H4 (cell line): ENCODE measurements around the genes FAM172A and GPR150.

DNA sequence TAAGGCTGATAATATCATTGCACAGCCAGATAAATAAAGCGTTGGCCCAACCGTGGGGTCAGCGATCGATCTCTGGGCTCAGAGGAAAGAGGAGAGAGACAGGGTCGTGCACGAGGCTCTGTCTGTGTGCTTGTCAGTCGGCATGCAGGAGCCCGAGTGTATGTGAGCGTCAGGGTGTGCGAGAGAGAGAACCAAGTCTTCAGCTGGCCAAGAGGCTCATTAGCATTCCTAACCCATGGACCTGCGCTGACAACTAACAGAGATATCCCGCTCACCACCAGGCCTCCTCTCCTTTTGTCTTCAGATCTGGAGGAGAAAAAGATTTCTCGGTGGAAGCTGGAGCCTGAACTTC, 16.4 kb downstream of the NR2F1 start:
- RAMPAGE, long total RNA, result no peak

- RAMPAGE, long total RNA, result no peak
Measured at GRCh38 chr5:93856241-93856725, 114.9 kb upstream of the POU5F2 start.

- RAMPAGE, long total RNA, result no peak
Measured at GRCh38 chr5:94001460-94002106, 109.9 kb downstream of the FAM172A start.

DNA sequence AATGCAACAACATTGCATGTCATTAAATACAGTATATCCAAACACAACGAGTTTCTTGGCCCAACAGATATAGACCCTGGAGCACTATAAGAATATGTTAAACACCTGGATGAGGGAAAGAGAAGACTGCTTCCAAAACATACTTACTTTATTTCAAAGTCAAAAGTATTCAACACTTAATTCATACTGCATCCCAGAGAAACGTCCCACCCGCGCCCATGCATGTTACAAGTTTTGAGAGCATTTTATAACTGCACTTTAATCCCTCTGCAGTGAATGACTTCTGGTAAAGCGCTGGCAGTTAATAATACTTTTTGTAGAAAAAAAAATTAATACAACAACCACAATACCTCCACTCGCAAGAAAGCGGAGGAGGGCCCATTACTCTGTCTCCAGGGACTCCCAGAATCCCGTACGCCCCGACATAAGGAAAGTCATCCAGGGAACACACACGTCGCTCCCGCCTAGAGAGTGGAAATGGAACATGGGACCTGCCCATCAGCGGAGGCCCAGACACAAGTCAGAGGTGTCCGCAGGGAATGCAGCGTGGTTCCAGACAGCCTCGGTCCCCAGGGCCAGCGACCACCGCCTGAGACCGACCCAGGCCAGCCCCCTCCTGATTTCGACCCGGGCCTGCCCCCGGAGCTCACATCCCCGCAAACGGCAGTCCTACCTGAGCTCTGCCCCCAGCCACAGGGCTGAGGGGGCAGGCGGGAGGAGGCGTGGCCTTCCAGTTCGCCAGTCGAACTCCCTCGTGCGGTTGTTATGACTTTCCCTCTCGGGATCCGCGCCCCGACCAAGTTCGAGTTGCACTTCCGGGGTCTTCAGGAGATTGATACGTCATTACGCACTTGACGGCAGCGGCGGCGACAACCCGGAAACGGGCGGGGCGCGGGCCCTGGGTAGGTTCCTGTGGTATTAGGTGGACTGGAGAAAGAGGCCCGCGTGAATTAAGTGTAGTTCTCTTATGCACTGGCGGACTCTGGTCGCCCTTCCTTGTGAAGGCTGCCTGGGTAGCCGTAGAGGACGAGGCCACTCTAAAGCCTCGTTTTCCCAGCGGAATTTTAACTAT, at the start of gene FAM172A:
FAM172A (minus strand) TSS at position 826 of the 1,072 bp plus-strand sequence.
- RAMPAGE, long total RNA, result start-site peak on the minus strand centred at position 707 of the sequence, 27 bp wide, 10 reads

DNA sequence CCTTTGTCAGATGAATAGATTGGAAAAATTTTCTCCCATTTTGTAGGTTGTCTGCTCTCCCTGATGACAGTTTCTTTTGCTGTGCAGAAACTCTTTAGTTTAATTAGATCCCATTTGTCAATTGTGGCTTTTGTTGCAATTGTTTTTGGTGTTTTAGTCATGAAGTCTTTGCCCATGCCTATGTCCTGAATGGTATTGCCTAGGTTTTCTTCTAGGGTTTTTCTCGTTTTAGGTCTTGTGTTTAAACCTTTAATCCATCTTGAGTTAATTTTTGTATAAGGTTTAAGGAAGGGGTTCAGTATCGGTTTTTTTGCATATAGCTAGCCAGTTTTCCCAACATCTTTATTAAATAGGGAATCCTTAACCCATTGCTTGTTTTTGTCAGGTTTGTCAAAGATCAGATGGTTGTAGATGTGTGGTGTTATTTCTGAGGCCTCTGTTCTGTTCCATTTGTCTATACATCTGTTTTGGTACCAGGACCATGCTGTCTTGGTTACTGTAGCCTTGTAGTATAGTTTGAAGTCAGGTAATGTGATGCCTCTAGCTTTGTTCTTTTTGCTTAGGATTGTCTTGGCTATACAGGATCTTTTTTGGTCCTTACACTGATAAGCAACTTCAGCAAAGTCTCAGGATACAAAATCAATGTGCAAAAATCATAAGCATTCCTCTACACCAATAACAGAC, 221.8 kb upstream of the FAM172A start:
- RAMPAGE, long total RNA, result no peak

DNA sequence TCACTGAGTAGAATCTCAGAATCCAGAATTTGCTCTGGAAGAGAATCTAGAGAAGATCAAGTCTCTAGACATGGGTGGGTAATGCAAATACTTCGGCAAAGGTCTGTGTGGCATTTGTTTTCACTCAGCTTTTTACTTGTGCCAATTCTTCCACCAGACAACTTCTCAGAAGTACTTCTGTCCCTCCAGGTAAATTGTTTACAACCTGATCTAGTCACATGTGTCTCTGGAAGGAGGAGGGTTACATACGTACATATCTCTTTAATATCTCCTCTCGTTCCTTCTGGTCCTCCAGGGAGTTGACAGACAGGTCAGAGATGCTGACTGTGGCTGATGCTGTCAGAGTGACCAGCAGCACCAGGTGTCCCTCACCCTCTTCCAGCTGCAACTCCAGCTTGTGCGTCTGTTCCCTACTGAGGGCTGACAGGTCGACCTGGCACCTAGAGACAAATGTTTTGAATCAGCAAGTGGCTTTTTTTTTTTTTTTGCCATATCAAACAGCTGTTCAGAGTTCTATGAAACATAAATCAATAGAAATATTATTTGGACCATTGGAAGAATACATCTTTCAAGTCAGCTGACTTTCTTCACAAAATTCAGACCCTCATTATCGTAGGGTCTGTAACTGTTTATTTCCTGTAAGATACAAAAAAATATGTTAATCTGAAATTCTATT, 276.1 kb downstream of the SLF1 start:
- RAMPAGE, long total RNA, result no peak

GRCh38 chr5:95027367-95027820, 257.5 kb downstream of the MCTP1 start:
- RAMPAGE, long total RNA, result no peak

DNA sequence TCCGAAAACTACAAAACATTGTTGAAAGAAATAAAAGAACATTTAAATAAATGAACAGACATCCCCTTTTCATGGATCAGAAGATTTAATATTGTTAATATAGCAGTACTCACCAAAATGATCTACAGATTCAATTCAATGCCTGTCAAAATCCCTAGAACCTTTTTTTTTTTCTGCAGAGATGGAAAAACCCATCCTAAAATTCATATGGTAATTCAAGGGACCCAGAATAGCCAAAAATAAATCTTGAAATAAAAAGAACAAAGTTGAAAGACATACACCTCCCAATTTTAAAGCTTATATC, 5.2 kb downstream of the ARSK start:
- RAMPAGE, long total RNA, result no peak

DNA sequence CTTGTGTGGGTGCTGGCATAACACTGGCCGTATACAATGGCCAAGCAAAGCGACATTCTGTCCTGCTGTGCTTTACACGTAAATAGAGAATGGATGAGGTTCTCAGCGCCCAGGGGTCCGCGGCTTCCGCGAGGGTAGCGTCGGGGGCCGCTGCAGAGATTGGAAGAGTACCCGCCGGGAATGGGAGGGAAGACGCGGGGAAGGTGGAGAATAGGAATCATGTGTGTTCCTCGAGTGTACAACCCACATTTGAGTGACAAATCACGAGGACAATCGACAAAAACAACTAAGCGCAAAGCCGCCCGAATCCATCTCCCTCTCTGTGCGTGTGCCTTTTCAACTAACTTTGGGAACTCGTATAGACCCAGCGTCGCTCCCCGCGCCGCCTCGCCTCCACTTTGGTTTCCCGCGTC, at the start of gene GPR150:
GPR150 (plus strand) TSS at position 267 of the 413 bp plus-strand sequence.
- RAMPAGE, long total RNA, result no peak

DNA sequence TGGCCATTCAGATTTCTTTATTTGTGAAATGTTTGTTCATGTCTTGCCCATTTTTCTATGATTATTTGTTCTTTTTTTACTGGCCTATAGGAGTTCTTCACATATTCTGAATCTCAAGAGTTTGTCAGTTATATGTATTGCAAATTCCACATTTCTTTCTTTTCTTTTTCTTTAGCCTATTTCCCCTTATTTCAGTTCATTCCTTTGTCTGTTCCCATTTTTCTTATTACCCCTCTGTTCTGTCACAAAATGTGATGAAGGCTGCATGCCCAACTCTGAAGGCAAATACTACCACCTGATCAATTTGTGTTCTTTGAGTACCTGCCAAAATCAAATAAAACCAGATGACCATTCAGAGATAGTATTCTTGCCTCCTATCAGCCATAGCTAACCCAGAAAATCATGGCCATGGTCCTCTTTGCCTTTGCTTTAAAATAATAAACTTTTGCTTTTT, 3.2 kb downstream of the RFESD start:
- RAMPAGE, long total RNA, result no peak

DNA sequence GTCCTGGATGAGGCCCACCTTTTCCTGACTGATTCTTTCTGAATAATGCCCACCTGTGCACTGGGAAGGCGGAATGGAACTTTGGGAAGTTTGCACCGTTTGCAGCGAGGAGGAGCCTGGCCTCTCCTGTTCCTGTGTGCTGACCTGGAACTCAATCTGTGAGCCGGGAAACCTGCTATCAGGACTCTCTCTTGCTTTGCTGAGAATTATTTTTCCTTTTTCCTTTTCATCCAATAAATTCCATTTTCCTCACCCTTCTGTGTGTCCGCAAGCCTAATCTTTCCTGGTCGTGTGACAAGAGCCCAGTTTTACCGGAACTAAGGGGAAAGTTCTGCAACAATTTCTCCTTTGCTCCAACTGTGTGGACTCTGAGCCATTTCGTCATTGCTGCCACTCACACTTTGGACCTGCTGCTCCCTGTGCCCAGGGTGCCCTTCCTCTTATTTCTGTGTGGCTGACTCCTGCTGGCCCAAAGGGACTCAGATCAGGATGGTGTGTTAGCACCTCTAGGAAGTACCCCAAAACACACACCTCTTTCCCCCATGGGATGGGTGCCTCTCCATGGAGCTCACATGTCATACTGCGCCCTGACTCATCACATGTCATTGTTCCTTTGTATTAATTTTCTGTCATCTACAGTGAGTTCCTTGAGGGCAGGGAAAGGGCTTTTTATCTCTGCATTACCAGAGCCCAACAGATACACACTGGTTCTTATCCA, 4.7 kb upstream of the GLRX start:
- RAMPAGE, long total RNA, result no peak

DNA sequence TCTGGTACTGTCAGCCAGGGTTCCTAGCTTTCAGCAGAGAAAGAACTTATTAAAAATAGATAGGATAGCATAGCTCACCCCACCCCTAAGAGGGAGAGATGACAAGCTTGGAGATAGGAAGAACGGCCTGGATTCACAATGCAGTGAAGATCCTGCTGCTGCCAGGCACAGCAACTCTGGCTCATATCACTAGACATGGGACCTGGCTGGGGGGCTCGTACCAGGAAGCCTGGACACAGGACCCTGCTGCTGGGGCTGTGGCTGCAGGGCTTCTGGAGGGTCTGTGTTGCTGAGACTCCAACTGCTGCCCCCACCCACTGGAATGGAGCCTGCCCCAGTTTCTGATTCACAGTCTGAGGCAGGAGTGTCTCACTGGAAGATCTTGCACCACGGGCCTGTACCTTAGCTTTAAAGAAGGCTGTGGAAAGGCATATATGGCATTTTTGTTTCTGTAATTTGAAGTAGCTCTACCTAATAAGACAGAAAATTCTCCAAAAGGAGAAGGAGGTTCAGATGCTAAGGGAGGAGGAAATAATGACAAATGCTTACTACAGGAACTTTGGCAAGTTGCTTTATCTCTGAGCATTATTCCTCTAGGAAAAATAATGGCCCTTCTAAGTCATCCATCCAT, 31.0 kb upstream of the GLRX start:
- RAMPAGE, long total RNA, result no peak

DNA sequence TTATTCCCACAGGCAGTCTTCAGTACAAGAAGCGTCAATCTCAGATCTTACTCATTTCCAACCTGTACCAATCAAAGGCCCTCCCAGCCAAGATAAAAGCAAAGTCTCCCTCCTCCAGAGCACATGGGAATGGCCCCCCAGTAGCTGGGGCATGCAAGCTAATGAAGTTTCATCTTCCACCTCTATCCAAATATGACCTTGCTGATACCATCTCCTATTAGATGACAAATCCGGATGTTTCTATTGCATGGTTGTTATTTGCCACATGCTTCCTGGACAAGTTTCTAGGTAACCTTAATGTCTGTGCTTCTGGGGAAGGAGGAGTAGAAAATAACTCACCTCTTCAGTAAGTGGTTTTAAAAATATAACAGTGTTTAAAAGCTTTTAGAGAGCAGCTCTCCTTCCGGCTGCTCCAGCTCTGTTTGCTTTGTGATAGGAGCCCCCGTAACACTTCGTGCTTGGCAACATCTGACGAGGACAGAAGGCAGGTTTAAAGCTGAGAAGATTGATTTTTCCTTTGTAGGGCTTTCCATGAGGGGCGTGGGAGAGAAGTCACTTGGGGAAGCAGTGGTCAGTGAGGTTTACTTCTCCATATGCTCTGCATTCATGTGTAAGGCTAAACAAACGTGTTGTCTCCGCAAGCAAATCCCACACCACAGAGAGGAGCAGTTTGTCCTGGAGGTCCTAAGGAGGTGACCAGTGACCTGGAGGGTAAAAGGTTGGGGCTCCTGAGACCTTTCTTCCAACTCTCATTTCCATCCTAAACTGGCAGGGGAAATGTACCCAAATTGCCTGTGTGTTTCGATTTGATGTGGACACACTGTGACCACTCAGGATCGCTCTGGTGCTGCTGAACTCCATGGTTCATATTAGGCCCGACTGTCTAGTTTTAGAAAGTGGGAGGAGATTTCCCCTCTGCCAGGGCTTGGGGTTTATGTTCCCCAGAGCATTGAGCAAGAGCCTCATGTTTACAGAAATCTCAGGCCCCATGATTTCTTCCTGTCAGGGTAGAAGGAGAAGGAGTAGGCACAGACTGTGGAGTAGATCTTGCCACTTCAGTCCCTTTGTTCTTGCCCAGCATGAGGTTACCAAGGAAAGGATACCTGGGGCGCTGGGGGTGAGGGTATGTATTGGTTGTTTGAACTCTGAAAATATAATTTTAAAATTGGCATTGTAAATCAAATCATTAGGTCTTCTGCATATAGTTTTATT, 40.5 kb upstream of the GLRX start:
- RAMPAGE, long total RNA, result no peak

DNA sequence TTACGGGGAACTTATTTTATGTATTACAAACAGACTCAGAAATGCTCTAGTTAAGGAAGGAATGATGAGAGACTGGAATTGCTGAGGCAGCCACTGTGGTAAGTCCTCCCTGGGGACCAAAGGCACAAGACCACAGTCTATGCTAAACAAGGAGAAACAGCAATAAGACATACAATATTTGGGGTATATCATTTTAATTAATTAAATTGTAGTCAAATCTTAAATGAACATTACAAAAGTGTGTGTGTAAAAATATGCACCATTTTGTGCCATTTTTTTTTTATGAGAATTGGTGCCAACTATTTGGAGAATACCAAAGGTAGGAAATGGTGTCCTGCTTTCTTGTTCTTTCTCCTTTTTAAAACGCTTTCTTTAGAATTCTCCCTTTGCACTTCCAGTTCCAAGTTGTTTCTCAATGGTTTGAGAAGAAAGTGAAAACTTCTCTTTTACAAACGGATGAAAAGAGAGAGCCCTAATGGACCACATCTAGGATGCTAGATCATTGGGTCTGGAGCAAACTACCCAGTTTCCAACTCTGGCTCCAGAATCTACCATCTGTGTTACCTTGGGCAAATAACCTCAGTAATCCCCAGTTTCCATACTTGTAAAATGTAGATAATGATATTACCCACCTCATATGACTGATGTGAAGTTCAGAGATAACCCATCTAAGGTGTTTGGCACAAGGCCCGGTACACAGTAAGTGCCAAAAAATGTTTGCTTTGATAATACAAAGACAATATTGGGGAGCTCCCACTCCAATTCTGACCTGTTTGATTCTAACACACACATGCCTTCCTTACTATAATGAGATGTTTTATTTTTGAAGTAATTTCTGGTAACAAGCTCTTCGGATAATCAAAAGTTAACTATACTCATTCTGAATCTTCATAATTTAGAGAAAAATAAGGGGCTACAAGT, 30.8 kb downstream of the ELL2 start:
- RAMPAGE, long total RNA, result no peak

DNA sequence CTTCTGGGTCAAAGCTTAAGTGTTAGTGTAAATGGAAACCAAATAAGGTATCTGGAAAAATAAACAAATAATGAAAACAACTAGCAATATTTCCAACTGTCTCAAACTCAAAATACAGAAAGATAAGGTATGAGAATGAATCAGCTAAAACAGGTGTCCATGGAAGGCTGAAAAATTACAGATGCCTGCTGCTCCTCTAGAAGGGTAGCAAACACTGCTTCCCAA, 30.2 kb downstream of the ELL2 start:
- RAMPAGE, long total RNA, result no peak

DNA sequence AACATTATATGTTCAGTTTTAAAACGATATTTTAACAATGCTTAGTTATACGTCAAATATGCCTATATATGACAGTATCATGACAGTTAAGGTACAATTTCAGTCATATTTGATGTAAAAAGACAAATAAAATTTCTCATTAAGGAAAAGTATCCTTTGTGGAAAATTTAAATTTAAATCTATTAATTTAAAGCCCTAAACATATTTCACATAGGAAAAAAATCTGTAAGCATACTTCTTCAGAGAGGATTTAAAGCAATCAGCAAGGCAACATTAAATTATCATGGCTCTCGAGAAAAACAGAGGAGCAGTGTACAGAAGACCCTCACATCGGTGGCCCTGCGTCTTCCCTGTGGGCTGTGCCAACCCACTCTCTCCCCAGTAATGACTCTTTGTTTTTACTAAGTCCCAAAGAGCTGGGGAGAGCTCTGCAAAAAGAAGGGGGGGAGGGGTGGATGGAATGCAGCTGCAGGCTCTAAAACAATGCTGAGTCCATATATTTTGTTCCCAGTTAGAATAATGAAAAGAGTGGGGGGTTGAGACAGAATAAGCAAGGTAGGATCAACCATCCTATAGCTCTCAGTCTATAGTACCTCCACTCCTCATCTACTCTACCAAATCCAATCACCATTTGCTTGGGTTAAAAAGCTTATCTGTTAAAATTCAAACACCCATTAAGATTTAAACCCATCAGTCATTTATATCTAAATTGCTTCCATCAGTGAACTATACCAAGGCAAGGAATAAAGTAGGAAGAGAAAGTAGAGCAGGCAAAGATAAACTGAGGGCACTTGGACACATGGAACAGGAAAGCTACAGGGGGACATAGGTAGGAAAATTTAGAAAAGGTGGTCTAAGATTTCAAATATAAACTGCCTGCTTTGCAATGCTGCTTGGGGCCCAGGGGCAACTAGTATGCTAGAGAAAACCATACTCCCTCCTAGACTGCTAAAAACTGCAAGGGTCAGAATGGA, 20.8 kb downstream of the ELL2 start:
- RAMPAGE, long total RNA, result no peak

- RAMPAGE, long total RNA, result no peak
Measured at GRCh38 chr5:95958297-95958756, 3.3 kb downstream of the ELL2 start.

GRCh38 chr5:96079141-96079506, 117.5 kb upstream of the ELL2 start:
- RAMPAGE, long total RNA, result no peak

DNA sequence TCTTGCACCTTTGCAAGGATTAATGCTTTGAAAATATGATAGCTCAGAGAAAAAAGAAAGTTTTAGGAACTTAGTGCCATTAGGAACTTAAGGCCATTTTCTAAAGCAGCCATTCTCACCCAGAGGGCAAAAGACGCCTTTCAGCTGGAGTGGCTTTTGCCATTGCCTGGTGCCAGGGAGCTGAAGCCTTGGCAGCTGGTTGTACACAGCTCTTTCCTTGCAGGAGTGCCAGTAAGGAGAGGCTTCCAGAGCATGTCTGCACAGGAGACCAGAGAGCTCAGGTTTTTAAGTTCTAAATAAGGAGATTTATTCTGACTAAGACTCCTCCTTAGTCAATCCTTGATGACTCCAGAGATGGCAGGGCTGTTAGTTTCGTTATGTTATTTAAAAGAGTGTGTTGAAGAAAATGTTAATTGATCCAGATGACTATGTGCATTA, 151.9 kb upstream of the ELL2 start:
- RAMPAGE, long total RNA, result no peak

- RAMPAGE, long total RNA, result no peak
Measured at GRCh38 chr5:96177047-96177852, 215.6 kb upstream of the ELL2 start.